ENCODE measurements around the gene ATG16L2.

DNA sequence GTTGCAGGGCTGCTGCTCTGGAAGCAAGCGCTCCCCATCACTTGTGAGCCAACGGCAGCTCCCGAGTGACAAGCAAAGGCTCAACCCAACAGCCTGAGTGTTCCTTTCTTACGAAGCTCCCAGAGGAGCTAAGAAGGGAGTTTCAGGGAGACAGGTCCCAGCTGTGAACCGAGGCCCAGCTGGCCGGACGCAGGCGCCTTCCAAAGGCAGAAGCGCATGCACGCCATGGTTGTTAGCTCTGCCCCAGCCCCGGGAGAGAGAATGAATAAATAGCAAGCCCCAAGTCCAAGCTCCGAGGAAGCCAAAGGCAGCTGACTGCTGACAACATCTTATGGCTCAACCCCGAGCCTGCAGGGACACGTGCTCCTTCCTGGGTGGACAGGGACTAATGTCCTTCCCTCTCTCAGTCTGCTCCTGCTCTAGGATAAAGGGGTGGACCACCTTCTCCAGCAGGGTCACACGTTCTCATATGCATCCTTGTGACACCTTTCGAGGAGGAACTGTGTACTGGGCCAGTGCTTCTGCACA lies 30.0 kb downstream of the SHANK2 start:
- PRO-cap: no peak

DNA sequence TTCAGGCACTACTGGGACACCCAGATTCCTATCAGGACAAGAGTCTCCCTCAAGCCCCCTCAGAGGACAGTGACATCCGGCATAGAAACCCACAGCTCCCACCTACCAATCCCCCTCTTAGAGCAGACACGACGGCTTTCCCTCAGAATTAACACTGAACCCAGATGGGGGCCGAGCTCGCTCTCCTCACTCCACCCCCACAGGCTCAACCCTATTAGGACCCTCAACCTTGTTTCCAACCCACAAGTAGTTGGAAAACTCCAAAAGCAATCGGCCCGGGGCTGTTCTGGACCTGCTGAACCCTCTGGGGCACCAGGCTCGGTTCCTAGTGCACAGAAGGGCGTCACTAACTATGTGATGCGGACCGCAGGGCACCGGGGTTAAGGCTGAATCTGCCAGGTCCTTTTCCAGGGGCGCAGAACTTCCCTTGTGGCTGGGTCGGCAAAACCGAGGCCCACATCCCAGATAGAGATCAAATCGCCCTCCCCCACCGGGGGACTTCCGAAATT lies 1.9 kb downstream of the SHANK2 start:
- PRO-cap: no peak

DNA sequence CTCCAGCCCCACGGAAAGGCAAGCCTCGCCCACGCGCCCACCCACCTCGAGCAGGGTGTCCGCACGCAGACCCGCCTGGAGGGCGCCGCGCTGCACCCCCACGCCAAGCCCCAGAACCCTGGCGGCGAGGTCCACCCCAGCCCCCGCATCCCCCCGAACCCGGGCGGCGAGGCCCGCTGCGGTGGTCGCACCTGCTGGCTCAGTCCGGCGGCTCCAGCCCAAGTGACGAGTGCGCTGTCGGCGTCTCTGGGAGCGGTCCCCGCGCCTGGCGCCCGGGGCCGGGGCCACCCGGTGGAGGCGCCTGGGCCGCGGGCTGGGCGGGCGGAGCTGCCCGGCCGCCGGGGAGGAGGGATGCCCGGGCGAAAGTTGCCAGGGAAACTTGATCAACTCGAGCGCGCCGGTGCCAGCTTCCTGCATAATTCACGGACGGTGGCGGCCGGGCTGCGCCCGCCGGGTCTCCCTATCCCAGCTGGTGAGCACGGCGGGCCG lies 1.1 kb downstream of the SHANK2 start:
- PRO-cap: no peak

DNA sequence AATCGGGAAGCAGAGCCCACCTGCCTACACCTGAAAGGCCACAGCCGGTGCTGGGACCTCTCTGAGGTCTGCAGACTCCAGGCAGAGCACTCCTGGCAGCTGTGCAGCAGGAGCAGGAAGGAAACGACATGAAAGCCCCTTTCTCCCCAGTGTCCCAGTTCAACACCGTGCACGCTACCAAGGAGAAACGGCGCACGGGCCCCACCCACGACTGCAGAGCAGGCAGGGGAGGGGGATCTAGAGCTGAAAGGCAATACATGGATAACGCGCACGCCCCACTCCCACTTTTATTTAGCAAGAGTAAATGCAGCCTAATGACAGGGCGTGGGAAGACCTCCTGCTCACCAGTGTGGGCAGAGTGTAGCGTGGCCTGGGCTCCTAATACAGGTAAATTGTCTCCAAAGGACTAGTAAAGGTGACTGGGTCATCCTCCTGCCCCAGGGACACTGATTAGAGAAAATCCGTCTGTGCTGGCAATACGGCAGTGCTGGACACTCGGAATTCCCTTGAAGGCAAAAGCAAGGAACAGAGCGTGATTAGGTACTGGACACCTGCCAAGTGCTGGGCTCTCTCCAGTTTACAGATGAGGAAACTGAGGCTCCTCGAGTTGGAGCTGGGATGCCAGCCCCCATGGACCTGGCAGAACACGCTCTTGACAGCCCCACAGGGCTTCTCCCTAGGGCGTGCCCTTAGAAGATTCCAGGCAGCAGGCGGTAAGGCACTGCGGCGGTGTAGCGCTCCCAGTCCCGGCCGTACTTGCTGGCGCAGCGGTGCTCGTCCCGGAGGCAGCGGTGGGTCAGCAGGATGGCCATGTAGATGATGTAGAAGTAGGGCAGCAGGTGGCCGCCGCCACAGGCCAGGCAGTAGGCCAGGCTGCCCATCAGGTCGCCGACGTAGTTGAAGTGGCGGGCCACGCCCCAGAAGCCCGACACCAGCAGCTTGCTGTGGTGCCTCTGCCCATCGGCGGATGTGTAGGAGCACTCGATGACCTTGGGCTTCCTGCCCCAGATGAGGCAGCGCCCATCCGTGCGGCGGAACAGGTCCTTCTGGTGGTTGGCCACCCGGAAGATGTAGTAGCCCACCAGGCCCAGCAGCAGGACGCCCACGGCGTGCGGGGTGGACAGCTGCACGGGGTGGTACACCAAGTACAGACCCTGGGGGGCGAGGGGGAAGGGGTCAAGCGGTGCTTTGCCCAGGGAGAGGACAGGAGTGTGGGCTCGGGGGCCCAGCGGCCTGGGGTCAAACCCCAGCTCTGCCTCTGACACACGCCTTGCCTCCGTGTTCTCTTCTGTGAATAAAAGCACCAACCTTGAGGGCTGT lies 13.0 kb downstream of the DHCR7 start:
- PRO-cap: no peak

GRCh38 chr11:71481209-71482186 lies 28.5 kb downstream of the NADSYN1 start:
- PRO-cap: no peak

GRCh38 chr11:71499020-71499402 lies 28.1 kb upstream of the KRTAP5-7 start:
- PRO-cap: bidirectional peak, plus-strand start at chr11:71499293, minus-strand start at chr11:71499232

GRCh38 chr11:71538055-71538351 lies 178 bp downstream of the KRTAP5-8 start:
- PRO-cap: no peak

DNA sequence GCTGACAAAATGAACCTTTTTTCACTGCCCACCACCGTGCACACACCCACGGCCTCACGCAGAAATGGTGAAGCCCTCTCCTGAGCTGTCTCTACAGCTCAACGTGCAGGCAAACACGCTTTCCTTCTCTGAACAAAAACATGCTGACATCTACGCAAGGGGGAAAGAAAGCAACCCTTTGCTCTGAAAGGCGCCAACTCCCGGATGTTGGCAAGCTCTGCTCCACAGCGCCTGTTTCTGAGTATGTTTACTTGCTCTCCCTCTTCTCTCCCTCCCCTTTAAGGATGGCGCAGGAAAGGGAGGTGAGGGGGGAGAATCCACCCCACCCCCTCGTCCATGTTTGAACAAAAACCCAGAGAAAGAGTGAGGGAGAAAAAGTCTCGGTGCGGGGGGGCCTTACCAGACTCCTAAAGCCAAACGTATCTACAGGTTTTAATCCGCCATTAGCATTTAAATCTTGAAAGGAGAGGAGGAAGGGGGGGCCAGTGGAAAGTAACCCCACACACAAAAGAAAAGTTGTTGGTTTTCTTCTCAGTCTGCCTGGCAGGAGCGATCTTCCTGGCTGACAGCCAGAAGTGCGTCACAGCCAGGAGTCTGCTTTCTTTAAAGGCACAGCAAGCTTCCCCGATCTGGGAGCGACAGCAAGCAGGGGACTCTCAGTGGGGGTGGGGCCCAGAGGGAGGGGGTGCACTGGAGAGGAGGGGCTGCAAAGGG lies 39.6 kb downstream of the NUMA1 start:
- PRO-cap: bidirectional peak, plus-strand start at position 337 of the sequence, minus-strand start at position 209 of the sequence

GRCh38 chr11:72041273-72042241 lies 38.8 kb downstream of the NUMA1 start:
- PRO-cap: bidirectional peak, plus-strand start at chr11:72041302, minus-strand start at chr11:72041400; bidirectional peak, plus-strand start at chr11:72041695, minus-strand start at chr11:72041536; bidirectional peak, plus-strand start at chr11:72041916, minus-strand start at chr11:72041962; bidirectional peak, plus-strand start at chr11:72042100, minus-strand start at chr11:72042149

- PRO-cap: no peak
Observed at GRCh38 chr11:72224434-72224543, 278 bp upstream of the INPPL1 start.

GRCh38 chr11:72471231-72471726 lies 36.9 kb upstream of the CLPB start:
- PRO-cap: unidirectional peak, plus-strand start at chr11:72471546

DNA sequence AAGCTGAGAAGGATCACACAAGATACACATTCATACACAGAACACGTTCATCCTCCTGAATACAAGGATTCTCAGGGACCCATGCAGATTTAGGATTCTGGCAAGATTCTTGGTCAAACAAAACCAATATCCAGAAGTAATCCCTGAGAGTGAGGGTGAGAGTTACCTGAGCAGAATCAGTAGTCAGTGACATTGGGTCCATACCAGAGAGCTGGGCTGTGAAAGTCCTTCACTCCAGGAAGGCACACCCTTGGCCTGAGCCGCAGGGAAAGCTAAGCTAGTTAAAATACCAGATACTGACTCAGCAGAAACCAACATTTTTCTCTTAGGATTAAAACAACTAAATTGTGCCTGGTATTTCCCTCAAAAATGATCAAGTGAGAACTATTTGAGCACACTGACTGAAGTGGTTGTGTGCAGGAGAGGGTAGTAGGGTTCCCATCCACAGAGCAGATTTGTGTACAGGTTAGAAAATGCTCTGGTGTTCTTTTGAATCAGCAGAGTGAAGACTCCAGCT lies 100.5 kb upstream of the CLPB start:
- PRO-cap: no peak

- PRO-cap: no peak
Observed at GRCh38 chr11:72705994-72706860, 32.0 kb upstream of the PDE2A start.

GRCh38 chr11:72707504-72707810 lies 33.2 kb upstream of the PDE2A start:
- PRO-cap: no peak

DNA sequence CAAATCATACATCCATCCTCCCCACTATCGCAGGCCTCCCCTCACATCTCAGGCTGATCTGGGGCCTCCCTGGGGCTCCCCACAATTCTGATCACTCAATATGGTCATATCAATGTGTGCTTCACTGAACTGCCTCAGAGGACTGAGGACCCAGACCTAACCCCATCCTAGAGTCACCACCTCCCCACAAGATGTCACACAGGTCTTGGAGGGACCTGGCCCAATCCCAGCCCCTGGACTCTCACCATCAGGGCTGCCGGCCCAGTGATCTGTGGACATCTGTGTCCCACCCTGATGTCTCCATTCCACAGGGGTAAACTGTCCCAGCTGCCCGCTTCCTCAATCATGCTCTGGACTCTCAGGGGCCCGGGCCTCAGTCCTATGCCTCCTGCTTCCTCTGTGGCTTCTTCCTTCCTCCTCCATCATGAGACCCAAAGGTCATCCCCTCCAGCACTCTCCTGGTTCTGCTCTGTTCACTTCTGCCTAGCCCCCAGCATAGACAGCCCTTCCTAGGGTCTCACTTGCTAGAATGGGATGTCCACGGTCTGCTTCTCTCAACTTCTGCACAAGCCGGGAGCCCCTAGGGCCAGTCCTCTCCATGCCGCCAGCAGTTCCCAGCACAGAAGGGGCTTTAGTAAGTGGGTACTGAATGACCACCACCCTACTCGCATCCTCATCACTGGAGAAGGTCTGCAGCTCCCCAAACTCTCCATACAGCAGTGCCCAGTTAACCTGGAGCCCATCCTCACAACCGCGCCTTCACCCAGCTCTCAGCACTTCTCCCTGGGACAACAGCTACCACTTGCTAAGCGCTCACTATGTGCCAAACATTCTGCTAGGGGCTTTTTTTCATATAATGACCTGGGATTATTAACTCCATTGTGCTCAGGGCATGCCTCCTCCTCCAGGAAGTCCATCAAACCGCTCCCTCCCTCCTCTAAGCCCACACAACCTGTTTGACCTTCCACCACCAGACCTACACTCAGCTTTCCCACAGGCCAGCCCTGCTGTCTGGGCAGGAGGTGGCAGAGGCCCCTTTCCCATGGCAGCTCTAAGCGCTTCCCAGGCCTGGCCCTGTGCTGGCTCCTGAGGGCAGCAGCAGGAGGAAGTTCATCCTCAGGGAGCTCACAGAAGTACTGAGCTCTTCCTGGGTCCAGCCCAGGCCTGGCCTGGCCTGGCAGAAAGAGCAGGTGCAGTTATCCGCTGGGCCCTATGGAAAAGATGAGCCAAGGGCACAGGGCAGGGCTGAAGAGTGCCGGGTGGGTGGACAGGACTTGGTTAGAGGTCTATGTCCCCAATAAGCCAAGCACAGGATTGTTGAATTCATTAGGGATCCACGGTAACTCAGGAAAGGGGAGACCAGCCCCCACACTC lies 31.8 kb downstream of the ARAP1 start:
- PRO-cap: no peak

DNA sequence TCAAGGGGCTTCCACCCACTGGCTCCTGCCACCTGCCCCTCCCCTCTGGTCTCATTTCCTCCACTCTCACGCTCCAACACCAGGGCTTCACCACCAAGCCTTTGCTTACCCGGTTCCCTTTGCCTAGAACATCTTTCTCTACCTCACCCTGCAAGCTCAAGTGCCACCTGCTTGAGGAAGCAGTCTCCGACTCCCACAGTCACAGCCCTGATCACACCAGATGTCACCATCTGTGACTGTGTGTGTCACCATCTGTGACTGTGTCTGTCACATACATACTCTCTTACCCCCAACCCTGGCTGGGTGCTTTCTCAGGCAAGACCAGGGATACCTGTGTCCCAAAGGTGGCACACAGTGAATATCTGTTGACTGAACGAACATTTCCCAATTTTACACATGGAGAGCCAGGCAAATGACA lies 8.3 kb downstream of the ARAP1 start:
- PRO-cap: no peak

GRCh38 chr11:72764326-72764987 lies 12.2 kb upstream of the ARAP1 start:
- PRO-cap: no peak

- PRO-cap: bidirectional peak, plus-strand start at chr11:72813973, minus-strand start at chr11:72814065; bidirectional peak, plus-strand start at chr11:72814435, minus-strand start at chr11:72814183
Observed at GRCh38 chr11:72813693-72814494, at the start of gene ATG16L2. Gene ATG16L2, plus strand, starts transcription at chr11:72814411.

- PRO-cap: bidirectional peak, plus-strand start at chr11:73048259, minus-strand start at chr11:73048213
Observed at GRCh38 chr11:73047992-73048501, 94.1 kb downstream of the FCHSD2 start.

DNA sequence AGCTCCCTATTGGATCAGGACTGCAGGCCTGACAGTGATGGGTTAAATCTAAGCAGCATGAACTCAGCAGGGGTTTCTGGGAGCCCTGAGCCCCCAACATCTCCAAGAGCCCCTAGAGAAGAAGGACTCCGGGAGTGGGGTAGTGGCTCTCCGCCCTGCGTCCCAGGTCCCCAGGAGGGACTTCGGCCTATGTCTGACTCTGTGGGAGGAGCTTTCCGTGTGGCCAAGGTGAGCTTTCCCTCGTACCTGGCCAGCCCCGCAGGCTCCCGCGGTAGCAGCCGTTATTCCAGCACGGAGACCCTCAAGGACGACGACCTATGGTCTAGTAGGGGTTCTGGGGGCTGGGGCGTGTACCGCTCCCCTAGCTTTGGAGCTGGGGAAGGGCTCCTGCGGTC lies 1.5 kb downstream of the ARHGEF17 start:
- PRO-cap: no peak